Lung (tissue), 4 donors: Measurements from ENCODE around the genes SYS1, SPINT3, EPPIN, WFDC10A, TNNC2 and CTSA.

DNA sequence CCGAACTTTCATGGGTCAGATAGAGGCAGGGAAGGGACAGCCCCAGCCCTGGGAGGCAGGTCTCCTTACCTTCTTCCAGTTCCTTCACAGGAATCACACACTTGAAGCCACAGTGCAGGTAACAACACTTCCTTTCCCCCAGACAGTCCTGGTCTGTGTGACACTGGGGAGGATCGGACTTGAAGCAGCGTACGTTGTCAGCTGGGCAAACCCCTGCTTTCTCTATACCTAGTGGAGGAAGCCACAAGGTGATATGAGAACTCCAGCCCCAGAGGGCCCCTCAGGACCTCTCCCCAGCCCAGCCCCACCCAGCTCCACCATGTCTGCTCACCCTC is 260 bp downstream of the WFDC12 start:
- PRO-cap, result no peak
- RAMPAGE, long total RNA, result no peak
- RRBS, result no CpG with 5 or more reads among the region's 4 CpGs

DNA sequence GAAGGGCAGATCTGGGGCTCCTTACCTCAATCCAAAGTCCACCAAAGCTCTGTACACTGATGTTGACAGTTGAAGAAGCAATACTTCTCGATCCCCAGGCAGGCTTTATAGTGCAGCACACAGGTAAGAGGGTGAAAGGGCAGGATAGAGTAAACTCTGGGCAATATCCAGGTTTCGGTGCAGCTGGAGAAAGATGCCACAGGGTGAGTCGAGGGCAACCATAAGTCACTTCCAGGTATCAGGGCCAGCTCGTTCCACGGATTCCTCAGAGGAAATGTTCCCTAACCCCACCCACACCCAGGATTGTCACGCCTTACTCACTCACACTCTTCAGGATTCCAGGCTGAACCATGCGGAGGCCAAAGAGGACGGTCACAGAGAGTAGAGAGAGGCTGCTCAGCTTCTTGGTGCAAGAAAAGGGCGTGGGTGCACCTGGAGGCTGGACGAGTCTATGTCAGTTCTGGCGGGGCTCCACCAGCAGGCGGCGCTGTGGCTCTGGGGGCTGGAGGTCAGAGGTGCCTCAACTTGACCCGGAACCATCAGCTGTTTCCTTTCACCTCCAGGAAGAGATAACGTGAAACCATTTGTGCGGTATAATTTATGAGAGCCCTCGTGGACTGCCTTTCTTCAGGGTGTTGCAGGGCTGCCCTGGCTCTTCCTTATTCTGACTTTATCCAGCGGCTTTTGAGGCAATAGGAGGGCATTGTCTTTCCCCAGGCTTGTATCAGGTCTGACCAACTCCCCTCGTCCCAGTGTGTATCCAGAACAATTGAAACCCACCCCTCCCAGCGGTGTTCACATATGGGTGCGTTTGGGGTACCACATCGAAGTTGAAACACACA is 14.4 kb upstream of the WFDC12 start:
- PRO-cap, result no peak
- RAMPAGE, long total RNA, result no peak
- RRBS, result no CpG with 5 or more reads among the region's 22 CpGs

DNA sequence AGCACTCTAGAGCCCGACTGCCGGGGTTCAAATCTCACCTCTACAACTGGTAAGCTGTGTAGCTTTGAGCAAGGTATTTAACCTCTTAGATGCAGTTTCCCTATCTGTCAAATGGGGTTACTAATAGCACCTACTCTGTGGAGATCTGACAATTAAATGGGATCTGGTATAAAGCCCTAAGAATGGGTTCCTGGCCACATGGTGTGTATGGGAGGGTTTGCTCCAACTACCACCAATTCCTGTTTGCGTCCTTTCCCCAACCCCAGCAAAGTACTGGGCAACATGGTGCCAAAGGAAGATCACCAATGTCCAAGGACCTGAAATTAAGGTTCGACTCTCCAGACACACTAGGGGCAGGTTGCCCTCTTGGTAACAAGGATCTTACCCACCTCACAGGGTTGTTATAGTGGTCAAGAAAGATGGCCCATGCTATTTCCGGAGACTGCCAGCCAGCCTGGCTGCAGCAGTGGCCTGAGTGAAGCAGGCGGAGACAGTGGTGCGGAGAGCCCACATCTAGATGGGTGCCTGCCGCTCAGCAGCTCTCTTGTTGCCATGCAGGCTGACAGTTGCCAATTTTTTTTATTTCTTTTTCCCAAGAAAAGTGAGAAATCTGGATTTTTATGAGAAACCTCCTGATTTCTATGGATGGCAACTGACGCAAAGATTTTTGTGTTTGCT is 16.4 kb upstream of the MATN4 start:
- PRO-cap, result no peak
- RAMPAGE, long total RNA, result no peak
- RRBS, result no CpG with 5 or more reads among the region's 9 CpGs

- PRO-cap, result no peak
- RAMPAGE, long total RNA, result no peak
- RRBS, result no CpG with 5 or more reads among the region's 7 CpGs
Observed at GRCh38 chr20:45338914-45339624, 9.2 kb downstream of the SDC4 start.

DNA sequence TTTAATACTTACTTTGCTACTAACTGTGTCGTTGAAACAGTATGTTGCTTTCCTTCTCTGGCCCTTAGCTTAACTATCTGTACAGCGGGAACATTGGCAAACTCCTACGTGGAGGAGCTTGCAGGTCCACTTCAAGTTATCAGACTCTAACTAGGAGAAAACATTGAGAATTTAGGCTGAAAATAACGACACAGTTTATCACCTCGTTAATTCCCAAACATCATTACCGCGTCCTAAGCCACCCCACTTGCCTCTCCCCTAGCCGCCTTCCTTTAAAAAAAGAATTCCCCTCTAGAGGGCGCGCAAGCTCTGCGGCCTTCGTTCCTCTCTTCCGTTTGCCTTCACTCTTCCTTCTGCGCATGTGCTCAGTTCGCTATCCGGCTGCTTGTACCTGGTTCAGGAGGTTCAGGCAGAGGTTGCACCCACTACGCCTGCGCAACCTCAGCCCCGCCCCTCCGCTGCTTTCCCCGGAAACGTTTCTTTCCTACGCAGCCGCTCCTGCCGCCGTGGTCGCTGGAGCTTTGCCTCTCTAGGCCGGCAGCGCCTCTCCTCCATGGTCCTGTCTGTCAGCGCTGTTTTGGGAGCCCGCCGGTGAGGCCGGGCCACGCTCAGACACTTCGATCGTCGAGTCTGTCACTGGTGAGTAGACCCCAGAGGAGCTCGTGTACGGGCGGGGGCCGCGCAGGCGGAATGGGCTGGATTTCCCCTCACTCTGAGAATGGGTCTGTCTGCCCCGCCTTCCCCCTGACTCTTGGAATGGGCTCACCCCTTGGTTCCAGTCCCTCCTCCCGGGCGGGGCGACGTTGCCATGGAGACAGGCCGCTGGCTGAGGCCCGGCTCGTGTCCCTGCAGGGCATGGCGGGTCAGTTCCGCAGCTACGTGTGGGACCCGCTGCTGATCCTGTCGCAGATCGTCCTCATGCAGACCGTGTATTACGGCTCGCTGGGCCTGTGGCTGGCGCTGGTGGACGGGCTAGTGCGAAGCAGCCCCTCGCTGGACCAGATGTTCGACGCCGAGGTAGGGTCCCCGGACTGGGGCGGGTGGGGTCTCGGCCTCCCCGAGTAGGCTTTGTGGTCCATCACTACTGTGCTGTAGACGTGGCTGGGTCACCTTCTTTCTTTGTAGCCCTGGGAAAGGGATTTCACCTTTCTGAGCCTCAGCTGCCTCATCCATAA is at the start of gene SYS1:
TSS of gene SYS1 (plus strand) at position 480 of the 1,175 bp plus-strand sequence.
- PRO-cap, result bidirectional peak, plus-strand start at position 813 of the sequence, minus-strand start at position 692 of the sequence
- RAMPAGE, long total RNA, result start-site peak on the minus strand centred at position 720 of the sequence, 54 bp wide, 14 and 17 reads in 2 replicates
- RRBS, result 2% methylated on average over 22 of the region's 72 CpGs

GRCh38 chr20:45449471-45450089 is 20.0 kb upstream of the WFDC2 start:
- PRO-cap, result no peak
- RAMPAGE, long total RNA, result no peak
- RRBS, result no CpG with 5 or more reads among the region's 4 CpGs

DNA sequence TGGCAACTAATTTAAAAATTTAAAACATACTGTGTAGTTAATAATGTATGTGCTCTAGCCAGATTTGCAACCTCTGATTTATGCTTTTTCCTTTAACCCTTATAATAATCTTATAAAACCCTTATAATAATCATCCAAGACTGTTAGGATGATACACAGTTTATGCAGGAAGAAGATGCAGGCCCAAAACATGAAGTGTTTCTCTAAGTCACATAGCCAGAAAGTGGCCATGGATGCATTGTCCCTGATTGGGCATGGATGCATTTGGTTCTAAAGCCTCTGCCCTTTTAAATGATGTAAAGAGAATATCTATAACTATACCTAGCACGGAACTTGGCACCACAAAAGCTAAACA is 2.1 kb upstream of the WFDC2 start:
- PRO-cap, result no peak
- RAMPAGE, long total RNA, result no peak
- RRBS, result no CpG with 5 or more reads among the region's 1 CpG

DNA sequence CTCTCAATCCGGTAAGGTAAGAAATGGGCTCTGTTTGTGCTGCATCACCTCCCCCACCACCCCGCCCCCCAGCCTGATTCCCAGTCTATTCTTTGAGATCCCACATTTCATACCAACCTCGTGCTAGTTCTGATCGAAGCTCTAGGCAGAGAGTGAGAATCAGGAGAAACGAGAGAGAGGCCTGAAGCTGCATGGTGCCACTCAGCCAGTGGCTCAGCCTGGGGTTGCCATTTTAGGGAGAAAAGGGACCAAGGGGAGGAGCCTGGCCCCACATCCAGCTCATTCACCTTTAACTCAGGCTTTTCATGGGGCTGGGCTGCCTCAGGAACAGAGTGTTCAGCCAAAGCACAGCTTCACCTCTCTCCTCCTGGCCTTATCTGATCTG is at the start of gene SPINT3:
TSS of gene SPINT3 (minus strand) at position 207 of the 385 bp plus-strand sequence.
- PRO-cap, result no peak
- RAMPAGE, long total RNA, result no peak
- RRBS, result no CpG with 5 or more reads among the region's 5 CpGs

DNA sequence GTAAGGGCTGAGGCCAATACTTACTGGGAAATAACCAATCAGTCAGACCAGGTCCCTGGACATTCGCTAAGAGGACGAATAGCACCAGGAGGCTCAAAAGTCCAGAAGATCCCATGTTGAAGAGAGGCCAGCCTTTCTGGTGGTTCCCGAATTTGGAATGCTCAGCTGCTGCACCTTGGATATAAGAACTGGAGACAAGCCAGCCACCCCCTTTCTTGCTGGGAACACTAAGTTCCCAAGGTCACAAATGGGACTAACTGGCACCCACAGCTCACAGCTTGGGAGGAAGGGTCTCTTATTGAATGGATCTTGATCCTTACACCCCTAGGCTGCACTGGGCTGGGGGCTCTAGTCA is at the start of gene EPPIN:
TSS of gene EPPIN (minus strand) at position 159 of the 355 bp plus-strand sequence.
- PRO-cap, result no peak
- RAMPAGE, long total RNA, result no peak
- RRBS, result no CpG with 5 or more reads among the region's 3 CpGs

DNA sequence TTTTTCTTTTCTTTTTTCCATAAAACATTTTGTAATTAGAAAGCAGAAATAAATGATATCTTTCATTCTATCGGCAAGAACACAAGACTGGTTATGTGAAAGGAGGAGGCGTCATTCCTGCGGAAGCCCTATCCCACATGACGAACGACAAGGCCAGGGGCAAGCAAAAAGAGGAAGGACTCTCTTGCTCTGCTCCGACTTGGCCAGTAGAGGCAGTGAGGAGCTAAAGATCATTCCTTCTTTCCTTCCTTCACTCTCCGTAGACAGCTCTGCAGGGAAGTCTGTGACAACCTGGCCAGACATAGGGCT is at the start of gene WFDC10A:
TSS of gene WFDC10A (plus strand) at position 253 of the 309 bp plus-strand sequence.
- PRO-cap, result no peak
- RAMPAGE, long total RNA, result no peak
- RRBS, result no CpG with 5 or more reads among the region's 7 CpGs

DNA sequence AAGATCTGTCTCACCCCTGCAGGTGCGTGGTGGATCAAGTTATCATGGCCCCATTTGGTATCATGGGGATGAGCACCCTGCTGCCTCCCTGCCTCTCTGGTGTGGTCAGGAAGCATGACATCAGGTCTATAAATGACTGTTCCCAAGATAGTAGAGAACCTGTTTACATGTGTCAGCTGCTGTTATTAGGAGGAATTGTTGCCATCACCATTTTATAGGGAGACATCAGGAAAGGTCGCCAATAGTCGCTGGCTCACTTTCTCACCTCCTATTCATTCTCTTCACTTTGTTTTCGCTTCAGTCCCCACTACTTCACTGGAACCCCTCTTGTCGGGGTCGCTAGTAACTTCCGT is 4.7 kb downstream of the DNTTIP1 start:
- PRO-cap, result no peak
- RAMPAGE, long total RNA, result no peak
- RRBS, result no CpG with 5 or more reads among the region's 7 CpGs

GRCh38 chr20:45827155-45827674 is at the start of gene TNNC2:
TNNC2 (minus strand) TSS chr20:45827312.
- PRO-cap, result no peak
- RAMPAGE, long total RNA, result no peak
- RRBS, result 85% methylated on average over 3 of the region's 8 CpGs

- PRO-cap, result bidirectional peak, plus-strand start at chr20:45890681, minus-strand start at chr20:45890583
- RAMPAGE, long total RNA, result no peak
- RRBS, result under 1% methylated on average over 33 of the region's 90 CpGs
Observed at GRCh38 chr20:45890088-45891130, 599 bp downstream of the NEURL2 start.

DNA sequence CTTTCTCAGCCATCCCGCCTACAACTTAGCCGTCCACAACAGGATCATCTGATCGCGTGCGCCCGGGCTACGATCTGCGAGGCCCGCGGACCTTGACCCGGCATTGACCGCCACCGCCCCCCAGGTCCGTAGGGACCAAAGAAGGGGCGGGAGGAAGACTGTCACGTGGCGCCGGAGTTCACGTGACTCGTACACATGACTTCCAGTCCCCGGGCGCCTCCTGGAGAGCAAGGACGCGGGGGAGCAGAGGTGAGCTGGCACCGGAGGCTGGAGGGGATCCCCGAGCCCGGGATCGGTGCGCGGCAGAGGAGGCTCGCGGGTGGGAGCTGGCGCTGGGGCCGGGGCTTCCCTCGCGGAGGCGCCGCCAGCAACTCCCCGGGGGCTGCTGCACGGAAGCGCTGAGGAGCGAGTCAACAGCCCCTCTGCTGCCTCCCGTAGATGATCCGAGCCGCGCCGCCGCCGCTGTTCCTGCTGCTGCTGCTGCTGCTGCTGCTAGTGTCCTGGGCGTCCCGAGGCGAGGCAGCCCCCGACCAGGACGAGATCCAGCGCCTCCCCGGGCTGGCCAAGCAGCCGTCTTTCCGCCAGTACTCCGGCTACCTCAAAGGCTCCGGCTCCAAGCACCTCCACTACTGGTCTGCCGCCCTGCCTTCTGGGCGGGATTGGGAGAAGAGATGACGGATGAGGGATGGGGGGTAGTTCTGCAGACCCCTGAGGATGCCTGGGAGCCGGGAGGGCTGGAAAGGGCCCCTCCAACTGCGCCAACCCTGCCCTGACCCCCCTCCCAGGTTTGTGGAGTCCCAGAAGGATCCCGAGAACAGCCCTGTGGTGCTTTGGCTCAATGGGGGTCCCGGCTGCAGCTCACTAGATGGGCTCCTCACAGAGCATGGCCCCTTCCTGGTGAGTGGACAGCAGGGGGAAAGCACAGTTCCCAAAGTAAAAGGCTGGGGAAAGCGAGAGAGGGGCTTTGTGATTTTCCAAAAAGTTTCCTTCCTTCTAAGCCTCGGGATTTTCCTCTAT is at the start of gene CTSA:
TSS of gene CTSA (plus strand) at position 205 of the 1,017 bp plus-strand sequence.
- PRO-cap, result bidirectional peak, plus-strand start at position 205 of the sequence, minus-strand start at position 126 of the sequence
- RAMPAGE, long total RNA, result no peak
- RRBS, result 2% methylated on average over 46 of the region's 69 CpGs

- PRO-cap, result no peak
- RAMPAGE, long total RNA, result no peak
- RRBS, result no CpG with 5 or more reads among the region's 19 CpGs
Observed at GRCh38 chr20:45898276-45899070, 7.3 kb downstream of the CTSA start.

DNA sequence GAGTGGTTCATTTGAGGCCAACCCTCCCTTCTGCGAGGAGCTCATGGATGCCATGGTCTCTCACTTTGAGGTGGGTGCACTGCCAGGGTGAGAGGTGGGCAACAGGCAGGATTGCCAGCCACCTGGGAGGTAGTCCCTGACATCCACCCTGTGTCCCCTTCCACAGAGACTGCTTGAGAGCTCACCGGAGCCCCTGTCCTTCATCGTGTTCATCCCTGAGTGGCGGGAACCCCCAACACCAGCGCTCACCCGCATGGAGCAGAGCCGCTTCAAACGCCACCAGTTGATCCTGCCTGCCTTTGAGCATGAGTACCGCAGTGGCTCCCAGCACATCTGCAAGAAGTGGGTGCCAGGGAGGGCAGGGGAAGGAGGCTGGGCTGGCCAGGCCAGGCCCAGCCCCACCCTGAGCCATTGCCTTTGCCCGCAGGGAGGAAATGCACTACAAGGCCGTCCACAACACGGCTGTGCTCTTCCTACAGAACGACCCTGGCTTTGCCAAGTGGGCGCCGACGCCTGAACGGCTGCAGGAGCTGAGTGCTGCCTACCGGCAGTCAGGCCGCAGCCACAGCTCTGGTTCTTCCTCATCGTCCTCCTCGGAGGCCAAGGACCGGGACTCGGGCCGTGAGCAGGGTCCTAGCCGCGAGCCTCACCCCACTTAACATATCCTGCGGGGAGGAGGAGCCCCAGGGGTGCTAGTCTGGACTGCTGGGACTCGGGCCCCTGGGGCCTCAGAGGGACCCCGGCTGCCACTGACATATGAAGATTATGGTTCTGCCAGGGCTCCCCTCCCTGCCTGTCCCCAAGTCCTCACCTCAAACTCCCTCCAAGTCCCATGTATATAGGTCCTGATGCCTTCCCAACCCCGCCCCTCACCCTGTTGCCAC is 12.9 kb downstream of the PCIF1 start:
- PRO-cap, result no peak
- RAMPAGE, long total RNA, result no peak
- RRBS, result 89% methylated on average over 5 of the region's 30 CpGs

GRCh38 chr20:45971092-45971678 is 818 bp downstream of the ZNF335 start:
- PRO-cap, result no peak
- RAMPAGE, long total RNA, result no peak
- RRBS, result 8% methylated on average over 14 of the region's 43 CpGs

- PRO-cap, result no peak
- RAMPAGE, long total RNA, result no peak
- RRBS, result no CpG with 5 or more reads among the region's 3 CpGs
Observed at GRCh38 chr20:45998255-45998680, 10.4 kb upstream of the MMP9 start.

- PRO-cap, result no peak
- RAMPAGE, long total RNA, result no peak
- RRBS, result 4% methylated on average over 11 of the region's 80 CpGs
Observed at GRCh38 chr20:46010337-46011440, 2.0 kb downstream of the MMP9 start.

DNA sequence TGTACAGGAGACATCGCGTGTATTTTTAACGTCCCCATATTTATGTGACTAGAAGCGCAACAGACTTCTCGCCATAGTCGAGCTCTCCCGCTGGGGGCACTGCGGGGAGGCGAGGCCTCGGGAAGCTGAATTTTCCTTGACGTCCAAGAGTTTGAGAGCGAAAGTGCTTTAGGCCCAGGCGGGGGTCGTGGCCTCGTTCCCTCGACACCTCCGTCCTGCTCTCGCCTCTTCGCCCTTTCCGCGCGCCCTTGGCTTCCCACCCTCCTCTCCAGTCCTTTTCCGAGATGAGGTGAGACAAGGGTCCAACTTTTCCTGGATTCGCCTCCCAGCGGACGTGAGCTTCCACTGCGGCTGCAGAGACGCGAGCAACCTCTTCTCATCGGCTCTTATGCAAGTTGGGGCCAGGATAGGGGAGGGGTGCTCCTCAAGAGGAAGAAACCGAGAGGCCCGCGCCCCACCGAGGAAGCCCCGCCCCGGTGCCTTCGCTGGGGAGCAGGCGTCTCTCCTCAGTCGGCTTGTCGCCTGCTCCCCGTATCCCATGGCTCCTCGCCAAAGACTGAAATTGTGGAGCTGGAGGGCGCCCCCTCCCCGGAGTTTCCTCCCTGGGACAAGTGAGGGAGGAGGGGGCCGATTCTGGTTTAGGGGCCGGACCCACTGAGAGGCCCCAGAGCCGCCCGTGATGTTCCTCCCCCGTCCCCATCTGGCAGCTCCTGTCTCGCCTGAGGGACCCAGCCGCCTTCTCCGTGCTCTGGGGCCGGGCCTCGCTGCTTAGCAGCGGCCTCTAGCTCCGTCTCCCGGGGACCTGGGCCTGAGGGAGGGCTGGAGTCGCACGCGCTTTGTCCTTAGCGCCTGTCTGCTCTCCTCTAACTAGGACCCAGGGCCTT is 29.4 kb downstream of the SLC12A5 start:
- PRO-cap, result no peak
- RAMPAGE, long total RNA, result no peak
- RRBS, result 9% methylated on average over 16 of the region's 61 CpGs